ENCODE data around the gene ADAMTS15.

DNA sequence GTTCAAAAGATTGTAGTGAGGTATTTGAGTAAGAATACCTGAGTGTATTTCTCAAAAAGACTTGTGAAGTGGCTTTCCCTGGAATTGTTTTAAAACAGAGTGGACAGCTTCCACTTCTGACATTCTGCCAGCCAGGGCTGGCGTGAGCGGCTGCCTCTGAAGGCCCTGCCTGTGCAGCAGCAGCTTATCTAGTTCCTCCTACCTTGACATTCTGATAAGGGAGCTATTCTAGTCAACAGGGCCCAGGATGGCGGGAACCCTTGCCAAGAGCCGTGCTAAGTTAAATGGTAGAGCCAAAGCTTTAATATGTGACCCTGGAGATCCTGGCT is 3.4 kb downstream of the KCNJ5 start:
- PRO-cap: no peak

DNA sequence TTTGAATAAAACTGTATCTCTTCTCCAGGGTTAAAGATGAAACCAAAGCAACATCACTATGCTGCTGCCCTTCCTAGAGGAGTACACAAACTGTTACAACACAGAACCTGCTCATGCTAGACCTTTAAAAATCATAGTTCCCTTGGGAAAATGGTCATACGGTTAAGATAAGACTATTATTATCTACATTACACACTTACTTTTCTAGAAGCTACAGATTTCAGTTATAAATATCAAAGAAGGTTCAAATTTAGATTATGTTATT is 78.7 kb upstream of the TP53AIP1 start:
- PRO-cap: no peak

DNA sequence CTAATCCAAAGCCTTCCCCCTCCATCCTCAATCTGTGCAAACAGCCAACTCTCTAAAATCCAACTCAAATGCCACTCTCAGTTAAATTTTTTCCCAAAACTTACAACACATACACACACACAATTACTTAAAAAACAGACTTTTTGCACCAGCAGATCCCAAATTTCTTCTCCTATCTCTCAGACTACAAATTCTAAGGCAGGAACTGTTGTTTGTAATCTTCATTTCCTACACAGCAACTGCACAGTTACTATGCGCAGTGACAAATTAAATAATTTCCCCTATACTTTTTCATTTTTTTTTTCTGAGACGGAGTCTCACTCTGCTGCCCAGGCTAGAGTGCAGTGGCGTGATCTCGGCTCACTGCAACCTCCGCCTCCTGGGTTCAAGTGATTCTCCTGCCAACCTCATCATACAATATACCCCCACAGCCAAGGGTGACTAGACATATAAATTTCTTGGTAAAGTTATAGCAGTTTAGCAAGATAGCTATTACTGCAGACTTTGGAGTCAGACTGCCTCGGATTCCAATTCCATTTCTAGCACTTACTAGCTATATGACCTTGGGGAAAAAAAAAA is 47.7 kb upstream of the ARHGAP32 start:
- PRO-cap: no peak

DNA sequence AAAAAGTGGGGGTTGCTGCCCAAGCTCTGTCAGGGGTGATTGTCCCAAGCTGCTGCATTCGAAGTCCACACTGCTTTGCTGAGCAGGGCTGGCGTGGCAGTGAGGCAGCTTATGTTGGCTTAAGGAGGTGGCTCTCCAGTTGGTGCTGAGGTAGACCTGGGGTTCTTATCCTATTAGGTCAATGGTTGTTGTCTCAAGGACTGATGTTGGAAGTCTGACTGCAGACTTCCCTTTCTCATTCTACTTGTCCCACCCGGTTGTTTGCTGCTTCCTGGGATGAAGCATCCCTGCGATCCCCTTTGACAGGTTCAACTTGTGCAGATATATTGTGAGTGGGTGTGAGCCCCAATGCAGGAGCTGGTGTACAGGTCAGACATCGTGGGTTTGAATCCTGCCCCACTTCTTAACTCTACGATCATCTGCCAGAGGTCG is 65.3 kb downstream of the BARX2 start:
- PRO-cap: no peak

DNA sequence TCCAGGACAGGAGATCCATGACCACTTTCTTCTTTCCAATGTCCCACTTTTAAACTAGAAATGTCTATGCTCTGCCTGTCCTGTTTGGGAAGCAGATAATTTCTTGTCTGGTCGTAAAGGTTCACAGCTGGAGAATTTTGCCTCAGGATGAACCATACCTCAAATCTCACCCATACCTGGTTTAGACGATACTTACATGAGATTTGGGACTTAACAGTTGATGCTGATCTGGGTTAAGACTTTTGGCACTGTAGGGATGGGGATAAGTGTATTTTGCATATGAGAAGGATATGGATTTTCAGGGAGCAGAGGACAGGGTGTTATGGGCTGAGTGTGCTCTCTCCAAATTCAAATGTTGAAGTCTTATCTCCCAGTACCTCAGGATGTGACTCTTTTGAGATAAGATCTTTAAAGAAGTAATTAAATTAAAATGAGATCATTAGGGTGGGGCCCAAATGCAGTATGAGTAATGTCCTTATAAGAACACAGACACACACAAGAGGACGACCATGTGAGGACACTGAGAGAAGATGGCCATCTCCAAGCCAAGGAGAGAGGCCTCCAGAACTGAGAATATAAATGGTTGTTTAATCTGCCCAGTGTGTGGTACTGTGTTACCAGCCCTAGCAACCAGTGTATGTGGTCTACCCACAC is 20.6 kb downstream of the TMEM45B start:
- PRO-cap: no peak

- PRO-cap: no peak
These were observed 51.8 kb upstream of the NFRKB start for GRCh38 chr11:129947060-129947662.

DNA sequence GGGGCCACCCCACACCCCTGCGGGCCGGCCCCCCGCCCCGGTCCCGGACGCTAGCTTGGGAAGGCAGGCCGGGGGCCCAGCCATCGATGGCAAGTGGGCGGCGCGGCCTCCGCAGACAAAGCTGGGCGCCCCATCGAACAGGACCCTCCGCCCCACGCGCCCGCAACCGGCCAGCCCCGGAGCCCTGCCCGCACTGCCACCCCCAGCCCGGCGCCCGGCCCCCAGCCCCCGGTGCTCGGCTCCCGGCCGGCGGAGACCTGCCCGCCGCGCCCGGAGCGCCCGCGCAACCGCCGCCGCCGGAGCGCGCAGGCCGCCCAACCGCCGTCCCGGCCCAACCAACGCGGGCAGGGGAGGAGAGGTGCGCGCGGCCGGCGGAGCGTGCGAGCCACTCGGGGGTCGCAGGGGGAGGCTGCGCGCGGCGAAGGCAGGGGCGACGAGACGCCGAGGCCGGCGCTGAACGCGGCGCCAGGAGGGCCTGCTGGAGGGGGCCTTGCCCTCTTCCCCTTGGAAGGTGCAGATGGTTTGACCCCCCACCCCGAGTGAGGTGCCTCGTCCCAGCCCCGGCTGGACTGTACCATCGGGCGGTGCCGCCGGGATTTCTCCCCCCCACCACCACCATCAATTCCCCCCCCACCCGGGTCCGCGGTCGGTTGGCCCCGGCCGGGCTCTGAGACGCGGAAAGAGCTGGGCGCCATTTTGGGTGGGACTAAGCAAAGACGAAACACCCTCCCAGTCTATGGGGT is 533 bp downstream of the PRDM10 start:
- PRO-cap: bidirectional peak, plus-strand start at position 114 of the sequence, minus-strand start outside the sequence; bidirectional peak, plus-strand start at position 388 of the sequence, minus-strand start at position 289 of the sequence; bidirectional peak, plus-strand start at position 678 of the sequence, minus-strand start at position 541 of the sequence

- PRO-cap: no peak
These were observed 30.3 kb upstream of the PRDM10 start for GRCh38 chr11:130032985-130033367.

GRCh38 chr11:130123188-130124008 is 36.2 kb upstream of the ST14 start:
- PRO-cap: no peak

GRCh38 chr11:130132025-130132582 is 27.5 kb upstream of the ST14 start:
- PRO-cap: no peak

DNA sequence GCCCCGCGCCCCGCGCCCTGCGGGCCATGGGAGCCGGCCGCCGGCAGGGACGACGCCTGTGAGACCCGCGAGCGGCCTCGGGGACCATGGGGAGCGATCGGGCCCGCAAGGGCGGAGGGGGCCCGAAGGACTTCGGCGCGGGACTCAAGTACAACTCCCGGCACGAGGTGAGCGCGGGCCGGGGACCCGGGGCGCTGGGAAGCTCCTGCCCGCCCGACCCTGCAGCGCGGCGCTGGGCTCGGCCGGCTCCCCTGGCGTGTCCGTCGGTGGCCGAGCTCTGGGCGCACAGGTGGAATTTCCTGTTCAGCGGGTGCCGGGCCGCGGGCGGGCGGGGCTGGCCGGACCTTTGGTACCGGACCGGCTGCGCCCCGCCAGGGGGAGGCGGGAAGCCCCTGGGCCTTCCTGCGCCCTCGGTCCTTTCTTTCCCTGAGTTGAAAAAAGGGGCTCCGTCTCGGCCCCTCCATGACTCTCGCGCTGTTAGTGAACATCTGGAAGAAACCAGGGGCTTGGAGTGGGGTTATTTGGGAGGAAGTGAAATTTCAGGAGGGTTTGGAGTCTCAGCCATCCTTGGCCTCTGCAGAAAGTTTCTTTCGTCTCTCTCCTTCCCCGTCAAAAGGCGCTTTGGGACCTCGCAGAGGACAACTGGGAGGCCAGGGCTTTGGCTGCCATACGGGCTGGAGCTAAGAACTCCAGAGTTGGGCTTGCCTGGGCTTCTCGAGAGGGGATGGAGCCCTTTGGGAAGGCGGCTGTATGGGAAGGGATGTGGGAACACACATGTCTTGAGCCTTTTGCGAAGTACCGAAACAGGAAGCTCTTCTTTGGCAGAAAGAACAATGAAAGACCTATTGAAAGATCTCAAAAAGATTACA is 546 bp downstream of the ST14 start:
- PRO-cap: bidirectional peak, plus-strand start at position 300 of the sequence, minus-strand start at position 234 of the sequence

- PRO-cap: no peak
These were observed 3.1 kb downstream of the ST14 start for GRCh38 chr11:130162507-130163243.

DNA sequence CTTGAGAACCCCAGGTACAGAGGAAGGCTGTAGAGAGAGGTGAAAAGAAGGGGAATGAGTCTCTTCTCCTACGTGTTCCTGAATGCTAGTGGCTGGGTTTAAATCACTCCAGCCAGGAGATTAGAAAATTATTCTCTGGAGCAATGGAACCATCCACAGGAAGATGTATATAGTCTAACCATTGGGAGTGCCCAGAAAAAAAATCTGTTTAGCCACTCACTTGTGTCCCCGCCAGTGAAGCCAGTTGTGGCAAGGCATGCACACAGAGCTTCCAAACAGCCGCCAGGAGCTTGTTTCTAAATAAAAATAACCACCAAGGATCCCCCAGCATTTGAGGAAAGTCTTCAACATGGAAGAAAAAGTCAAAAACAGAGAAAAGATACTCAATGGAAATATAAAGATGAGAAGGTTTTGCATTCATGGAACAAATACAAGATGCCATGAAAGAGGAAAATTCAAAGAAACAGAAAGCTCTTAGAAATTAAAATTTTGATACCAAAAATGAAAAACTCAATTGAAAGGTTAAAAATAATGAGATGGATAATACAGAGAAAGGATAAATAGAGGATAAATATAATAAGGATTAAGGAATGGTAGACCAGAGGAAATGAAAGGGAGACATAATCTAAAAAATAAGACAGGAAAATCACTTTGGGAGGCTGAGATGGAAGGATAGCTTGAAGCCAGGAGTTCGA is 25.3 kb downstream of the ST14 start:
- PRO-cap: no peak

- PRO-cap: no peak
These were observed 73.3 kb downstream of the ST14 start for GRCh38 chr11:130232533-130233653.

DNA sequence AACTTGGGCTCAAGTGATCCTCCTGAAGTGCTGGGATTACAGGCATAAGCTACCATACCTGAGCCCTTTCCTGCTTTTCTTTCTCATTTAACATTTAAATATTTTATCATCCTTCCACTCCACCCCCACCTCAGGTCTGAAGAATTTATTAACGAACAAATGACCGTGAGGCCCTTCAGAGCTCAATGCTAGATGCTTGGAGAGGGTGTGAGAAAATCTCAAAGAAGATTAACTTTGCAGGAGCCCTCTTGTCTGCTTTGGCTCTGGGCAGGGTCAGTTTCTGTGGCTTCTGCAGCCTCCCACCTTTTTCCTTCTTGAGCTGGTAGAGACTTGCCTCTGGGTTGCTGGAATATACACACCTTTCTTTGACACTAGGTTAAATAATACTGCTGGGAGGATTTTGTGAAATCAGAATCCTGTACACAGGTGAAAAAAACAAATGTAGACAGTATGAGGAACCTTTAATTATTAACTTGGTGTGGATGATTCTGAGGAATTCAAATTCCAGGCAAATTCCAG is 3.4 kb upstream of the ZBTB44 start:
- PRO-cap: no peak

DNA sequence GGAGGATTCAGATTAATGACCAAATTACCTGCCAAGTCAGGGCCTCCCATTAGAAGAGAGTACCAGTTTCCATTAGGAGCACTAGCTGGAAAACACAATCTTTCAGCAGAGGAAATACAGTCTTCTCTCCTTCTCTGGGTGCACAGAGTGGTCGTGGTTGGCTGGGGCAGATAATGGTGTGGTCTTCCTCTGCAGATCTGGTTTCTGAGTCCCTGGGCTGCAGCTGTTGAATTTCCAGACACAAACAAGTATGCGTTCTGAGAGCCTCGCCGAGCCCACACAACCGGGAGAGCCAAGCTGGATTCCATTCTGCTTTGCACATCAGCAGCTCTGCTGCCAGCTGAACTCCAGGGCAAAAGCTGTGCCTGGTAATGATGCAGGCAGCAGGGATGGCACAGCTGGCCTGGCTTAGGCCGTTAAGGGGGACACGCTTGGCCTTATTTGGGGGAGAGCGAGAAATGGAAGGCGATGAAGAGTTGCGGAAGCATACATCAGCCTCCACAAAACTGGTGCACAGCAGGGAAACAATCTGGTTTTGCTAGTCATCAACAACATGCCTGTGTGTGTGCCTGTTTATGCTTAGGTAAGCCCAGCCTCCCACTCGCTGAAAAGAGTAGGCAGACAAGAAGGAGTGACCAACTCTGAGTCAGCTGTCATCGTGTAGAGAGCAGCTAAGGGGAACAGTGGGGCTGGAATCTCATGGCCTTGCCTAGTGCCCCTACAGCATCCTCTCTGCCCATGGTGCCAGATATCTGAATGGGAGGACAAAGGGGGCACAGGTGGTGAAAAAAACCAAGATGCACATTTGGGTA is 25.1 kb downstream of the ADAMTS8 start:
- PRO-cap: no peak

- PRO-cap: bidirectional peak, plus-strand start at chr11:130448645, minus-strand start at chr11:130448410
These were observed at the start of gene ADAMTS15 for GRCh38 chr11:130447979-130449255. Gene ADAMTS15, plus strand, starts transcription at chr11:130448645.

- PRO-cap: no peak
These were observed 152.7 kb downstream of the ADAMTS15 start for GRCh38 chr11:130600955-130601799.

- PRO-cap: no peak
These were observed 1.6 kb downstream of the SNX19 start for GRCh38 chr11:130914605-130915224.

- PRO-cap: no peak
These were observed 117.9 kb downstream of the NTM start for GRCh38 chr11:131488229-131488795.